RPMI7951 (cell line): ENCODE results near the genes STXBP1, CDK9 and ST6GALNAC4.

DNA sequence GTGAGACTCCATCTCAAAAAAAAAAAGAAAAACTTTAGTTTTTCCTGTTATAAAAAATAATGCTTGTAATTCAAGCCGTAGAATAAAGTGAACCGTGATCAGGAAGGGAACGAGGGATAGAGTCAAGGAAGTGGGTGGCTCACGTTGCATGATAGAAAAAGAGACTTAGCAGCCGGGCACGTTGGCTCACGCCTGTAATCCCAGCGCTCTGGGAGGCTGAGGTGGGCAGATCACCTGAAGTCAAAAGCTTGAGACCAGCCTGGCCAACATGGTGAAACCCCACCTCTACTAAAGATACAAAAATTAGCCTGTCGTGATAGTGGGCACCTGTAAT, 48.6 kb downstream of the LRSAM1 start:
- RAMPAGE, long total RNA = no peak

GRCh38 chr9:127506007-127506926, 55.0 kb downstream of the LRSAM1 start:
- RAMPAGE, long total RNA = no peak

DNA sequence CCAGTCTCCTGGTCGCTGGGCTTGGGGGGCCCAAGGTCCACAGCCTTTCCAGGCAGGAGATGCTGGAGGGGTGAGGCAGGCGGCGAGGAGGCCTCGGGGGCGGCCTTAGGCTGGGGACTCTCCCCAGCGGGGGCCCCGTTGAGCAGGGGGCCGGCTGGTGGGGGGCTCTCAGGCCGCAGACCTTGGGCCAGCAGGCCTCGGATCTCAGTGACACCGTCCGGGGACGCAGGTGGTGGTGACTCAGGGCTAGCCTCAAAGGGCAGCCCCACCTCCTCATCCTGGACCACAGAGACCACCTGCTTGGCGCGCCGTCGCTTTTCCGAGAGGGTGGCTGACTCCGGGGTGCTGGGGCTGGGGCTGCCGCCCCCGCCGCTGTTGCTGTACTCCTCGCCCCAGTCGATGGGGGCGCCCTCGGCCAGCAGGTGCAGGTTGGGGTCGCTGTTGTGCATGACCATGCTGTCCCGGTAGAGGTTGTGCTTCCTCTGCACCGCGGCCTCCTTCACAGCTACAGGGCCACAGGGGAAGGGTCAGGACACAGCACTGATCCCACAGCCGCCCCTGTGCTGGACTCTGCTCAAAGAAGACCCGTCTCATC, 55.7 kb downstream of the LRSAM1 start:
- RAMPAGE, long total RNA = no peak

DNA sequence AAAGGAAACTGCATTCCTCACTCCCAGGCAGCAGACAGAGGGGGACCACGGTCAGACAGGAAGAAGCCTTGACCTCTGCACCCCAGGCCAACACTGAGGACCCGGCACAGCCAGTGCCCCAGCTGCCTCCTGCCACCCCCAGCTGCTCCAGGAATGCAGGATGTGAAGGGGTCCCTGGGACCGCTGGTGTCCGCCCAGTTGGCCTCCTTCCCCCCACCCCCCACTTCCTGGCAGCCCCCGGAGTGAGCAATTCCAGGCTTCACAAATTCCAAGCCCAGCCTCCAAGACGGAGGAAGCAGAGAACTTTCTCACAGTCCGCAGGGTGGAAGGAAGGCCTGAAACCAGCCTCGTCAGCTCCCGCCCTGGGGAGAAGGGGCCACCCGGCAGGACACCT, 47.5 kb downstream of the NIBAN2 start:
- RAMPAGE, long total RNA = no peak

DNA sequence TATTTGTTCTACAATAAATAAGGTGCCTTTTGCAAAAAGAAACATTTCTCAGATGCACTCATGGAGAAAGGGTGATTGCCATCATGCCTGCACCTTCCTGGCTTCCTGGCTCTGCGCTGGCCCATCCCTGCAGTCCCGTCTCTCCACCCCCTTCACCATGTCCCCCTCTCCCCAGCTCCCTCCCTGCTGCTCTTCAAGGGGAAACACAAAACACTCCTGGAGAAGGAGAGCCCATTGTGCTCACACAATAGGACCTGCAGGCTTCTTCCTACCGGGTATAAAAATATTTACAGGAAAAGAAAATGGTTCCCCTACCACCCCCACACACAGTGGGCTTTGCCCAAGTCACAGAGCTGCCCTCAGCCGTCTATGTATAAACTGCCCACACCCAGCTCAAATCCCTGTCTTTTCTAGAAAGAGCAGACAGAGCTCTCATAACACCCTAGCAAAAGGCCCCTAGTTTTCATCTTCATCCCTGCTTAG, 40.5 kb downstream of the NIBAN2 start:
- RAMPAGE, long total RNA = no peak

DNA sequence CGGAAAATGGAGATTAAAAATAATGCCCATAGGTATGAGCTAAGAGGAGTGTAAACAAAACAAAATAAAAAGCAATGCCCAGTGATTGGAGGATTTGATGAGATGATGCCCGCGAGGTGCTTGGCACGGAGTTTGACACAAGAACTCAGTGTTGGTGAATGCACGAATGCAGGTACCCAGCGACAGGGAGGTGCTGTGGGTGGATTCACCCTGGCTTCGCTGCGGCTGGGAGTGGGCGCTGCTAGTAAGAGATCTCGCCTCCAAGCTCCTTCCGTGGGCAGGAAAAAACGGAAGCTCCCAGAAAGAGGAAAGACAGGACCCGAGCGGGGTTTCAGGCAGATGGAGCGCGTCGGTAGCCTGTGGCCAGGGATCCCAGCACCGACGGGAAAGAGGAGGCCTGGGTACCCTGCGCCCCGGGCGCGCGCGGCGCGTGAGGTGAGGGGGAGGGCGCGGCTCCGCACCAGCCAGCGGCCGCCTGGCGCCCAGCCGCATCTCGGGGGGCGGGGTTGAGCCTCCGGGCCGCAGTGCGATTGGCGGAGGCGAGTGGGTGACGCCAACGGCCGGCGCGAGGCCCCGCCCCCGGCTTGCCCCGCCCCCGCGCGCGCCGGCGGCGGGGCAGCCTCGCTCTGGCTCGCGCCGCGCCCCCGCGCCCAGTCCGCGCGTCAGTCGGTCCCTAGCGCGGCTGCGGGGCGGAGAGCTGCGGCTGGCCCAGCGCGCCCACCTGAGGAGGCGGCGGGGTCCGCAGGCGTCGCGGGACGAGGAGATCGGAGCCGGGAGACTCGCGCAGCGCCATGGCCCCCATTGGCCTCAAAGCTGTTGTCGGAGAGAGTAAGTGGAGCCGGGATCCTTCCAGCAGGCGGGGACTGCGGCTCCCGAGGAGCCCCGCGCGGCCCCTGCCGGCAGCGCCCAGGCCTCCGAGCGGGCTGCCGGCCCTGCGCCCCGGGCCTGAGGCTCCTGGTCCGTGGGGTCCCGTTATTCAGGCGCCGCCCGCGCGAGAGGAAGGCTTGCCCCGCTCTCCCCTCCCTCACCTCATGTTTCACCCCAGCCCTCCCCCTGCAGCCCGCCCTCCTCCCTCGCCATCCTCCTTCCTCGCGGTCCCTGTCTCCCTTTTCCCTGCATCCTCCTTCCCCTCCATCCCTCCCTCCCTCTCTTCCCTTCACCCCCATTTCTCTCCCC, at the start of gene STXBP1:
Gene STXBP1 (plus strand): TSS at position 665 of the 1,176 bp plus-strand sequence.
- RAMPAGE, long total RNA = no peak

DNA sequence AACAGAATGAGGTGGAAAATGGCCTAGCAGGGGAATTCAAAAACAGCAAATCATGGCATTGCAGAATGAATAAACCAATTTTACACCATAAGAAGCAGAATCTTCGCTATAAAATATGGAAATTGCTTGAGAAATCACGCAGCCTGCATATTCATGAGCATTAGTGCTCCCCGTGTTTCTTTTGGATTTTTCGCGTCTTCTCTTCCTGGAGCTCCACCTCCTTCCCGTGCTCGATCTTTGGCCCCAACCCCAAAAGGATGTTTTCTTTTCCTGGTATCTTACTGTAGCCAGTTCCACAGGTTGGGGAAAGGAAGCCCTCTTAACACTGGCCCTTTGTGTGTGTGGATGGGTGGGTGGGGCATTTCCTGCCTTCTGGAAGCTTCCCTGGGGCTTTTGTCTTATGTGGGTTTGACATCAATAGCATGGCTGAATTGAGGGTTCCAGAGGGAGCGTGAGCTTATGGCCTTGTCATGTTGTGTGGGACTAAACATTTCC, 21.9 kb downstream of the STXBP1 start:
- RAMPAGE, long total RNA = no peak

DNA sequence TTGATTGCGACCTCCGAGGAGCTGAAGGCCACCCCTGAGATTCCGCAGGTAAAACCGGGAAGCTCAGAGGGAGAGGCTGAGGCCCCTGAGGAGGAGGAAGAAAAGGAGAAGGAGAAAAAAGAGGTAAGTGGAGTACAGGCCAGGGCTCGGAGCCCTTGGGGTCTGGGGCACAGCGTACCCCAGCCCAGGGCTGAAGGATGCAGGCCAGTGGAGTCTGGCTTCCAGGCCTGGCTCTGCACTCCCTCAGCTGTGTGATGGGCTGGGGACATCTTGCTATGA, 7.8 kb downstream of the TOR2A start:
- RAMPAGE, long total RNA = no peak

- RAMPAGE, long total RNA = no peak
Observed at GRCh38 chr9:127754794-127755763, 20.0 kb upstream of the TOR2A start.

- RAMPAGE, long total RNA = no peak
Observed at GRCh38 chr9:127767806-127768639, 10.4 kb downstream of the SH2D3C start.

- RAMPAGE, long total RNA = no peak
Observed at GRCh38 chr9:127785845-127786885, at the start of gene CDK9. Gene CDK9, plus strand, starts transcription at chr9:127786034.

- RAMPAGE, long total RNA = no peak
Observed at GRCh38 chr9:127814831-127815907, 12.5 kb downstream of the FPGS start.

DNA sequence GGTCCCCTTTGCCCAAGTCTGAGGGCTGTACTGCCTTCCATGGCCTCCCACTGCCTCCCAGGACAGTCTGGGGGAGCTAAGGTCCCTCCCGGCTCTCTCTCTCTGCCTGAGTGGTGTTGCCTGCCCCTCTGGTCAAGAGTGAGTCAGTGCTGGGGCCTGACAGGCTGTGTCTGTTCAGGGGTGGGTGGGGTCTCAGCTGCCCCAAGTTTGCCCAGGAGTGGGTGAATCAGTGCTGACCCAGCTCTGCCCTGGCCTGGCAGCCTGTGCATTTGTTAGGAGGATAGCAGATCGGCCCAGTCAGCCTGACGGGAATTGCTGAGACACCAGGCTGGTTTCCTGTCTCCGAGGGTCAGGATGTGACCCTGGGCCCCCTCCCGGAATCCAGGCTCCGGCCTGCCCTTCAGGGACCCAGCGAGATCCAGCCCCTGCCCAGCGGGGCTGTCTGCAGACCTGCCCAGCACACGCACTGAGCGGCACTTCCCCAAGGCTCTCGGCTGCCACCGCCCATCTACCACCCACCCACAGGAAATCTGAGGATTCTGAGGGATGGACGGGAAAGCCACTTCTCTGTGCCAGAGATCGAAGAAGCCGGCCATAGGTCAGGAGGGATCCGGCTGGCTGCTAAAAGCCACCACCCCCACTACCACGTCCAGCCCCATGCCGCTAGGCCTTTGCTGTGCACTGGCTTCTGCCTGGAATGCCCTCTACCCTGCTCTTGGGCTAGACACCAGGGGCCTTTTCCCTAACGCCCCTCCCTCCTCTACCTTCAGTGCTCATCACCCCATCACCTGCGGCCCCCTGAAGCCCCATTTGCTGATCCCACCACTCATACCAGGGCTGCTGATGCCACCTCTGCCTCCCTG, 15.8 kb downstream of the ENG start:
- RAMPAGE, long total RNA = no peak

GRCh38 chr9:127844739-127845488, 9.5 kb downstream of the ENG start:
- RAMPAGE, long total RNA = no peak

GRCh38 chr9:127867517-127868127, 9.9 kb downstream of the AK1 start:
- RAMPAGE, long total RNA = no peak

DNA sequence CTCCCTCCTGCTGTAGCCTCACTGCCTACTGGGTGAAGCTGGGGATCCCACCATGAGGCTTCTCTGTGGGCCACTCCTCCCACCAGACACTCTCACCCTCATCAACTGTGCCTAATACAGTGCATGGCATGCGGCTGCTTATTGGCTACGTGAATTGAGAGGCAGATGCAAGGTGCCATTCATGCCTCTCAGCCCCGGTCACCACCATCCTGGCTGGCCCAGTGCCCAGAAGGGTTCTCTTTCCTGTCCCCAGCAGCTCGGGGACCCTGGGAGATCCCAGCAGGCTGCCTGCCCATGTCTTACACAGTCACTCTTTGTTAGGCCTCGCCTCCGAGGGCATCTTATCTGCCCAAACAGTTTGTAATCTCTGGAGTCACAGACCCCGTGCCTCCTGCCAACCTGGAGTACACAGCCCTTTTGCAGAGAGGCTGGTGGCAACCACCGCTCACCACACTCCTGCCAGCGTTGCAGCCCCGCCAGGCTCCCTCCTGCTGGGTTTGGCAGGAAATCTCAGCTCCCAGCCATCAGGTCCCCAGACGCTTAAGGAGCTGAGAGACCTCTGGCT, 6.9 kb upstream of the AK1 start:
- RAMPAGE, long total RNA = no peak

GRCh38 chr9:127916528-127917614, at the start of gene ST6GALNAC4:
Gene ST6GALNAC4, minus strand, starts transcription at chr9:127917041.
- RAMPAGE, long total RNA = no peak

DNA sequence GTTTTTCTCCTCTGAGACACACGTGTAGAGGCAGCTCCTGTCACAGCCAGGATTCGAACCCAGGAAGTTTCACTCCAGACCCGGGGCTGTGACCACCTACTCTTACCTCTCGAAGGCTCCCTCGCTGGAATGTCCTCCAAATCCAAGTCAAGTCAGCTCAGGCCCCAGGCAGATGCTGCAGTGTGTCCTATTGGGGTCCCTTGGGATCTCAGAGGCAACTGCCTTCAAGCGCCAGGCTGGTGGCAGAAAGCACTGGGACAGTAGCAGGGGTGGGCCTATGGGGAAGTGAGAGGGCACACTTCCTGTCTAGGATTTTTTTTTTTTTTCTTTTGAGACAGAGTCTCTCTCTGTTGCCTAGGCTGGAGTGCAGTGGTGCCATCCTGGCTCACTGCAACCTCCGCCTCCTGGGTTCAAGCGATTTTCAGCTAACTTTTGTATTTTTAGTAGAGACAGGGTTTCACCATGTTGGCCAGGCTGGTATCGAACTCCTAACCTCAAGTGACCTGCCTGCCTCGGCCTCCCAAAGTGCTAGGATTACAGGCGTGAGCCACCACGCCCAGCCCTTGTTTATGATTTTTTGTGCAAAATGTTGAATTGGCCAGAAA, 876 bp upstream of the ST6GALNAC4 start:
- RAMPAGE, long total RNA = no peak

- RAMPAGE, long total RNA = no peak
Observed at GRCh38 chr9:127936356-127936797, 1.3 kb downstream of the DPM2 start.

DNA sequence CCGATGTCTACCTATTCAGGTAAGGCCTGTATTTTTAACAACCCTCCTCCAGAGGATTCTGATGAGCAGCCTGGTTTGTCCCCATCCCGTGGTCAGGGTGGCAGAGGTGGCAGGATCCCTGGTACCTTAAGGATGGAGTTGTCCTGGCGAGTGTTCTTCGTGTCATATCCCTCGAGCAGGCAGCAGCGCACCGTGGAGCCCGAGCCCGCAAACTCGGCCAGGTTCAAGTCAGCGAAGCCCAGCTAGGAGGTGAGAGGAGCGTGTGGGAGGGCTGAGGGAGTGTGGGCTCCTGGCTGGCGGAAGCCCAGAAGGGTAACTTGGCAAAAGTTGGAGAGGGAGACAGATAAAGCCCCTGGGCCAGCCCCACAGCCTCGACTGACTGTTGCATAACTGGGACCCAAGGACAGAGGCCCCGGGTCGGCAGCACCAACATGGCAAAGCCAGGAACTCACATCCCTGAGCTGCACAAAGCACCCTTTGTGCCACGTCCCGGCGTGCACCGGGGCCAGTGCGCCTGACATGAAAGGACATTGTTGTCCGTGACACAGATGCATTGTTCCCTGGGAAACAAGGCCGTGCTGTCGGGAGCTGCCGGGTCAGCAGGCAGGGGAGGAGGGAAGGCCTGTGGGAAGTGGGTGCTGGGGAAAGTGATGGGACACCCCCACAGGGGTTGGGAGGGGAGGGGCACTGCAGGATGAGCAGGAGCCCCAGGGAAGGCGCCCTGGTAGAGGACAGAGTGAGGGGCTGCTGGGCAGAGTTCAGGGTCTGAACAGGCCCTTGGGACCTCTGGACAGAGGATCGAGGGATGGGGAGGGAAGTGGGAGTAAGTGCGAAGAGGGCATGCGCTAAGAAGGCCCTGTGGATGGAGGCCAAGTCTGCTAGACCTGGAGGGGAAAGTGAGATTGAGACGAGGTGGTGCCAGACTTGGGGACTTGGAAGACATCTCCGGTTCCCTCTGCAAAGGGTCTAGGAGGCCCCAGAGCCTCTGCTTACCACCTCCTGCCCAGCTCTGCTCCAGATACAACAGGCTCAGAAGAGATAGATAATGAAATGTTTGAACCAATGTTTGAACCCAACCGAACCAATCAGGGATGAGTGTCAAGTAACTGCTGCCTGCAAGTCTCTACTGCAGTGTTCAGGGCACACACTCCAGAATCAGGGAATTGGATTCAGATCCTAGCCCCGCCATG, 13.0 kb upstream of the DPM2 start:
- RAMPAGE, long total RNA = no peak